ENCODE results near the gene COL6A2.

GRCh38 chr21:45265785-45266511, 21.7 kb downstream of the POFUT2 start:
- RRBS = no CpG with 5 or more reads among the region's 31 CpGs

GRCh38 chr21:45318502-45319303, 31.0 kb upstream of the POFUT2 start:
- RRBS = no CpG with 5 or more reads among the region's 20 CpGs

DNA sequence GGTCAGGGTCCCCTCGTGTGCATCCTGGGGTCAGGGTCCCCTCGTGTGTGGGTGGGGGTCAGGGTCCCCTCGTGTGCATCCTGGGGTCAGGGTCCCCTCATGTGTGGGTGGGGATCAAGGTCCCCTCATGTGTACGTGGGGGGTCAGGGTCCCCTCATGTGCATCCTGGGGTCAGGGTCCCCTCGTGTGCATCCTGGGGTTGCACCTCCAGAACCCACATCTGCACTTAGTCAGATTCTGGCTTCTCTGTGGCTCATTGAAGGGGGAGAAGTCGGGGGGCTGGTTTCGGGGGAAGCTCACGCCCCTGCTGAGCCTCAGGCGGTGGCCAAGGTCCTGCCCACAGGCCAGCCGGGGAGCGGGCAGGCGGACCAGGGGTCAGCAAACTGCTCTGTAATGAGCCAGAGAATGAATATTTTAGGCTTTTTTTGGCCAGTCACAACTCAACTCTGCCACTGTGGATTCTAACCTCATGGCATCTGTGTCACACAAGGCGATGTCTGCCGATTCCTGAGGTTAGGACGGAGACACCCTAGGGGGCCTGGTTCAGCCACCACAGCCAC, 33.6 kb upstream of the POFUT2 start:
- RRBS = no CpG with 5 or more reads among the region's 15 CpGs

DNA sequence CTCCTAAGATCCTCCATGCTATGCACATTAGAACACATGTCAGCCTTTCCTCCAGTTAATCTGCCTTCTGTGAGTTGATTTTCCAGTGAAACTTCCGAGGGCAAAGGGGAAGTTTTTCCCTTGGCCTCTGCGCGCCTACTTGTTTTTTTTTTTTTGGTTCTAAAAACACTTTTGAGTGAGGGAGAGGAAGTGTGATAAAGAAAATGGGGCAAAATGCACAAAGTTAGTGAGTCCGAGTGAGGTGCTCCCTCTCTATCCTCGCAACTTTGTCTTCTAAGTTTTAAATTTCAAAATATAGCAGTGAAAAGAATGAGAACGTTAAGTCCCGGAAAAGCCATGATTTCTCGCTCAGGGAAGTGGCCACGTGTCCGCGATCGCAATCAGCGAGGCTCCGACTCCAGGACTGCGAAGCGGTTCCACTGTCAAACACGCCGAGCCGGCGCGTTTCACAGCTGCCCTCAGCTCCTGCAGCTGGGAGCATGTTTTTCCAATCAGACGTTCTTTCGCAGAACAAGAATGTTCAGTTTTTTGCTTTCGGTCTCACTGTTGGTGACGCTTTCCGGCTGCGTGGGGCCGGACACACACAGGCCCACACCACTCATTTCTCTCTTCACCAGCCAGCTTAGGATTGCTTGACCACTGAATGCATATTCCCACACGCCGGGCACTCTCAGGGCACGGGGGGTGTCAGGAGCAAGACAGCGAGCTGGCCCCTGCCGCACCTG, 47.6 kb upstream of the COL18A1 start:
- RRBS = 44% methylated on average over 13 of the region's 33 CpGs

GRCh38 chr21:45370735-45371054, 34.3 kb upstream of the COL18A1 start:
- RRBS = no CpG with 5 or more reads among the region's 14 CpGs

DNA sequence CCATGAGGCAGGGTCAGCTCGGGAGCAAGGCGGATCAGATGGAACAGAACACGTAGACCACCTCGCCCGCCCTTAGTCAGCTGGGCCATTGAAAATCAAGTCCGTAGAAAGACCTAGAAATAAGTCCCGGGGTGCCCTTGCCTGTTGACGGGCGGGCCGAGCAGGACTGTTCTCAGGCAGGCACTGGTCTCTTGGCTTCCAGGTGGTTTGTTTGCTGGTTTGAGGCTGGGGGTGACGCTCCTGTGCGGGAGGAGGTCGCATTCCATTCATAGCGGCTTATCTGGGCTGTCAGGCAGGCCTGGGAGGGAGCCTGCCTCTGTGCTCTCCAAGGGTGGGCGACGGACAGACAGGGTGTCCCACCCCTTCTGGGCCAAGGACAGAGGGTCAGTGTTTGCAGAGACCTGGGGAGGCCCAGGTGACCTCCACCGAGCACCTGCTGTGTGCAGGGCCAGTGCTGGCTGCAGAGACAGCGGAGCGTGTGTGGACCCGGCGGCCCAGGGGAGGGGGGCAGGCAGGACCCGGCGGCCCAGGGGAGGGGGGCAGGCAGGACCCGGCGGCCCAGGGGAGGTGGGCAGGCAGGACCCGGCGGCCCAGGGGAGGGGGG, 26.0 kb downstream of the COL18A1 start:
- RRBS = no CpG with 5 or more reads among the region's 27 CpGs

- RRBS = 12% methylated on average over 2 of the region's 27 CpGs
Measured at GRCh38 chr21:45432379-45433713, 27.9 kb downstream of the COL18A1 start.

DNA sequence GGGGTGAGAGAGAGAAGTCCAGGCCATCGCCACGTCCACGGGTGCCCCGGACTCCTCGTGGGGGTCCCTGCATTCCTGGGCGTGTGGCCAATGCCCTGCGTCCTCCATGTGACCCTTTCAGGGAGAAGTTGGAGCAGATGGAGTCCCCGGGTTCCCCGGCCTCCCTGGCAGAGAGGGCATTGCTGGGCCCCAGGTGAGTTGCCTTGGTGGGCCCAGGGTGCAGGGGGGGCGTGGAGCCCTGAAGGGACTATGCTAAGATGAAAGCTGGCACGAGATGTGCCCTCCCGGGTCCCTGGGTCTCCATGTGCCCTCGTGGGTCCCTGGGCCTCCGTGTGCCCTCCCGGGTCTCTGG, 52.1 kb downstream of the SLC19A1 start:
- RRBS = 61% methylated on average over 4 of the region's 15 CpGs

DNA sequence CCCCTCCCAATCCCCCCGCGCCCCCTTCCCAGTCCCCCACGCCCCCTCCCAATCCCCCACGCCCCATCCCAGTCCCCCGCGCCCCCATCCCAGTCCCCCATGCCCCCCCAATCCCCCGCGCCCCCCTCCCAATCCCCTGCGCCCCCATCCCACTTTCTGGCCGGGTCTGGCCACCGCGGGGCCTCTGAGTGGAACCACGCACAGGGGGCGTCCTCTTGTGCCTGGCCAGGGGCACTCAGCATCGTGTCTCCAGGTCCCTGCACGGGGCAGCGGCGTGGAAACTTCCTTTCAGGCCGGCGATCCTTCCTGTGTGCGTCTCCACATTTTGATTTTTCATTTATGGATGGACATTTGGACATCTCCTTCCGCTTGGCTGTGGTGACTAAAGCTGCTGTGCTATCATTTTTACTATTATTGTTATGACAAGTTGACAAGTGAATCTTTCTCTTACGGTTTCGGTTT, 12.2 kb upstream of the SLC19A1 start:
- RRBS = no CpG with 5 or more reads among the region's 24 CpGs

DNA sequence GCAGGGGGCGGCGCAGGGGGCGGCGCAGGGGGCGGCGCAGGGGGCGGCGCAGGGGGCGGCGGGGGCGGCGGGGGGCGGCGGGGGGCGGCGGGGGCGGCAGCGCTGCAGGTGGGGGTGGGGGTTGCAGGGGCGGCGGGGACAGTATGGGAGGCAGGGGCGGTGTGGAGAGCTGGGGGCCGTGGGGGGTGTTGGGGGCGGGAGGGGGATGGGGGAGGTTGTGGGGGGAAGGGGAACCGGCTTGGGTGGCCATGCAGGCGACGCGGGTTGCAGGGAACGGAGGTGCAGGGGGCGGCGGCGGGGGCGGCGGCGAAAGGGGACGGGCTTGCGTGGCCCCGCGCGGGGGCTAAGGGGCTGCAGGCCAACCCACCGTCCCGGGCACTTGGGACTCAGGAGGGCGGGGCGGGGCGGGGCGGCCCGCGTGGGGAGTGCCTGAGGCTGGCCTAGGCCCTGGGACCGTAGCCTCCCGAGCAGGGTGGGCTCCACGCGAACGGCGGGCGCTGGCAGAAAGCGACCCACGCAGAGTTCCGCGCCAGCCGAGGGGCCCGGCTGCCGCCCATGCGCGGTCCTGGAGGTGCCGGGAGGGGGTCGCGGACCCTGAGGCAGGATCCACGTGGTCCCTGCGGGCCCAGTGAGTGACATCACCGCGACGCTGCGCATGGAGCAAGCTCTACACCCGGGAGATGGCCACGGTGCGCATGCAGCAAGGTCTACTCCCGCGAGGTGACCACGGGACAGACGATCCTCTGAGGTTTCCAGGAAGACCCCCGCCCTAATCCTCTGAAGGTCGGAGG, 13.2 kb upstream of the SLC19A1 start:
- RRBS = 12% methylated on average over 9 of the region's 81 CpGs

DNA sequence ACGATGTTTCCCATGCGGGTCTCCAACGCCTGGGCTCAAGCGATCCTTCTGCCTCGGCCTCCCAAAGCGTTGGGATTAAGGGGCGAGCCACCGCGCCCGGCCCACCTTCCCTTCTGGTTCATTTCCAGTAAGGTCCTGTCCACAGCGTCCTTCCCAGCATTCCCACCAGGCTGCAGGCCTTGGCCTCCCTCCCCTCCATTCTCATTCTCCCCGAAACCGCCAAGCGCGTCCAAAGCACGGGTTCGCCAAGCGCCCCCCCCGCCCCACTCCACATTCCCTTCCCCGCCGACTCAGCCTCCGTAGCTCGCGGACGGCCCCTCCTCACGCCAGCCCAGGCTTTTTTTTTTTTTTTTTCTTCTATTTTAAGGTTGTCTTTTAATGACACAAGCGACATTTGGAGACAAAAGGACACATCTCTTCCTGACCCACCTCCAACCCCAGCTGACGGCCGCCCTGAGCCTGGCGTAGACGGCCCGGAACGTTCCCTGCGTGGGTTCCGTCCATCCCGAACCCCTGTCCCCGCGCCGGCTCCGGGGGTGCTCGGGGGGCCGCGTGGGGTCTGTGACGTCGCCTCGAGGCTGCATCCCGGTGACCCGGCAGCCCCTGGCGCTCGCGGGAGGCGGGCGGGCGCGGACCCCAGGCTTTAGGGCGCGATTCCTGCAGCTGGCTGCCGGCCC, 1.7 kb upstream of the PCBP3 start:
- RRBS = 24% methylated on average over 26 of the region's 58 CpGs

DNA sequence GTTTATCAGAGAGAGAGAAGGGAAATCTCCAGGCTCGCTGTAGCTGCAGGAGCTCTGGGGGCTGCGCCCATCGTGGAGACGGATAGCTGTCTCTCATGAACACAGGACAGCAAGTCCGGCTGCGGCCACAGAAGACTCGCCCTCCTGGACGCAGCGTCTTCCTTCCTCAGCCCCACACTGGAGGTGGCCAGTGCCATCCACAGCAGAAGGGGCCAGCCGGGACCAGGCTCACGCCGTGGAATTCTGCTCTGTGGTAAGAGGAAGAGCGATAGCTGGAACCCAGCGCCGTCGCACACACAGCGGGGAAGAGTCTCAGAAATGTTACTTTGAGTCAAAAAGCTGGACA, 114.0 kb upstream of the COL6A1 start:
- RRBS = 100% methylated on average over 1 of the region's 17 CpGs

DNA sequence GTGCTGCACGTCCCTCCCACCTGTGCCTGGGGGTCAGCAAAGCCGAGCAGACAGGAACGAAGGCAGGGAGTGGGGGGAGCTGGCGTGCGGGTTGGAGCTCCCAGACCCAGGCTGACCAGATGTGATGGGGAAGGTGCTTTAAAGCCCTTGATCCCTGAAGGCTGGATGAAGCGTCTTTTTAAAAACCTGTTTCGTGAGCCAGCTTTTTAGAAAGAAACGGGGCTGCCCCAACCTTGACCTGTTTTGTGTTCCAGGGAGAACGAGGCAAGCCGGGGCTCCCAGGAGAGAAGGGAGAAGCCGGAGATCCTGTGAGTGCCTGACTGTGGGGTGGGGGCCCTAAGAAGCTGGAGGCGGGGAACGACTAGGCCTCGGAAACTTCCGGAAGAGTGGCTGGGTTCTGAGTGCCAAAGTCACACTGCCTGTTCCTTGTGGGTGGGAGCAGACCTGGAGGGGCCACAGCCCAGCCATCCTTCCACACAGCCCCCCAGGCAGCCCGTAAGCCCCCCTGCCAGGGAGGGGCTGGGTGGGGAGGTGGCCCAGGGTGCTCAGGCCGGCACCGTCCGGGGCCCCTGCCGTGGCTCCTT, 7.4 kb downstream of the COL6A1 start:
- RRBS = 83% methylated on average over 5 of the region's 20 CpGs

GRCh38 chr21:46036133-46037062, 54.8 kb downstream of the COL6A1 start:
- RRBS = 49% methylated on average over 2 of the region's 42 CpGs

GRCh38 chr21:46078449-46079021, 19.4 kb upstream of the COL6A2 start:
- RRBS = 69% methylated on average over 6 of the region's 17 CpGs

DNA sequence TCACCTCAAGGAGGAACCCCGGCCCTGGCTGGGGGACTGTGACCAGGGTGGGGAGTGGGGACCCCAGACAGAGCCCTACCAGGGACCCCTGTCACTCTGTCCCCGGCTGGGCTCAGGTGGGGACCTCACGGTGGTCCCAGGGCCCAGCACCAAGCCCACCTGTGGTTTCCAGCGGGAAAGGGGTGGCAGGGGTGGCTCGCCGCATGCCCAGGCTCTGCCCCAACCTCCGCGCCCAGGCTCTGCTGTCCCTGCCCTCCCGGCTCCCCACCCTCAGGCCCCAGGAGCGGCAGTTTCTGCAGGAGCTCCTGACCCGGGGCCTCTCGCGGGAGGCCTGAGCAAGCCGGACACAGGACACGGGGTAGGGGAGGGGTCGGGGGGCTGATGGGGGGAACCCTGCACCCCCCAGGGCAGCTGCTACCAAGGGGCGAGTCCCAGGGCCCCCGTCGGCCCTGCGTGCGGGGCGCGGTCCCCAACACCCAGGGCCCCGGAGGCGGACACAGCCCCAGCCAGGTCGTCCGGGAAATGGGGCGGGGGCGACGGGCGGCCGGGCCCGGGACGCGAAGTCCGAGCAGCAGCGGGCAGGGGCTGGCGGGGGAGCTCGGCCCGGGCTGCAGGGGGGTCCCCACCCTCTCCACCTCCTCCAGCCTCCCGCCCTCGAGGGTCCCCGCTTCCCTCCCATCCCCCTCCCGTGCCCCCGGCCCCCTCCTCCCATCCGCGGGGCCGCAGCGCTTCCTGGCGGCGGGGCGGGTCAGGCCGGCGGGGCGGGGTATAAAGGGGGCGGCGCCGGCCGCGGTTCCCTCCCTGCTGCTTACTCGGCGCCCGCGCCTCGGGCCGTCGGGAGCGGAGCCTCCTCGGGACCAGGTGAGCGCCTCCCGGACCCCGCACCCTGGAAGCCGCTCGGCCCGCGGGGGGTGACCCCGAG, at the start of gene COL6A2:
Gene COL6A2 (plus strand): TSS at position 800 of the 922 bp plus-strand sequence.
- RRBS = 3% methylated on average over 33 of the region's 77 CpGs

- RRBS = 61% methylated on average over 4 of the region's 20 CpGs
Measured at GRCh38 chr21:46110326-46111182, 12.6 kb downstream of the COL6A2 start.

GRCh38 chr21:46112074-46112761, 14.3 kb downstream of the COL6A2 start:
- RRBS = 96% methylated on average over 24 of the region's 60 CpGs

GRCh38 chr21:46126257-46126980, 28.5 kb downstream of the COL6A2 start:
- RRBS = 14% methylated on average over 1 of the region's 26 CpGs

GRCh38 chr21:46151372-46151823, 4.0 kb downstream of the FTCD start:
- RRBS = 61% methylated on average over 1 of the region's 33 CpGs